A375 (cell line): ENCODE measurements around the genes ZNF518B, CPEB2 and C1QTNF7.

- RAMPAGE, long total RNA, result no peak
Measured at GRCh38 chr4:10109164-10109991, 7.2 kb downstream of the WDR1 start.

GRCh38 chr4:10111732-10112079 is 4.9 kb downstream of the WDR1 start:
- RAMPAGE, long total RNA, result no peak

- RAMPAGE, long total RNA, result no peak
Measured at GRCh38 chr4:10232039-10232346, 115.4 kb upstream of the WDR1 start.

- RAMPAGE, long total RNA, result no peak
Measured at GRCh38 chr4:10449699-10450336, 7.4 kb downstream of the ZNF518B start.

DNA sequence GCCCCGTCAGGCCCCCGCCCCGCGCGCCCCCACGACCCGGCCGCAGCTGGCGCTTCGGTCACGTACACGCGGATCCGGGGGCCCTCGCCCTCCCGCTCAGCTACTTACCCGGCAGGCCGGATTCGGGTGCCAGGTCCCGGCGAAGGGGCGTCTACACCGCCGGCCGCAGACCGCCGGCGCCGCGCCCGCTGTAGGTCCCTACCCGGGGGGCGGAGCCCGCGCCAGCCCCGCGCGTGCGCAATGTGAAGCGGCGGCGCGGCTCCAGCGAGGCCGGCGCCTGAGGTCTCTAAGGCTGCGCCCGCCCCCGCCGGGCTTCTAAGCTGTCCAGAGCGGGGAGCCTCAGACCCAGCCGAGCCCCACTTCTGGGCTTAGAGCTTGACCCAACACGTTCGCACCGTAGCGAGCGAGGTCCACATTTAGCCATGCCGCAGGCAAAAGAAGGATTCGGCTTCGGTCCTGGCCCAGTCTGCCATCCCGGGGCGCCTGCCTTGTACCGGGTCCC is at the start of gene ZNF518B:
Gene ZNF518B, minus strand, starts transcription at position 218 of the 502 bp plus-strand sequence.
- RAMPAGE, long total RNA, result no peak

- RAMPAGE, long total RNA, result no peak
Measured at GRCh38 chr4:11423559-11424657, 4.8 kb downstream of the HS3ST1 start.

DNA sequence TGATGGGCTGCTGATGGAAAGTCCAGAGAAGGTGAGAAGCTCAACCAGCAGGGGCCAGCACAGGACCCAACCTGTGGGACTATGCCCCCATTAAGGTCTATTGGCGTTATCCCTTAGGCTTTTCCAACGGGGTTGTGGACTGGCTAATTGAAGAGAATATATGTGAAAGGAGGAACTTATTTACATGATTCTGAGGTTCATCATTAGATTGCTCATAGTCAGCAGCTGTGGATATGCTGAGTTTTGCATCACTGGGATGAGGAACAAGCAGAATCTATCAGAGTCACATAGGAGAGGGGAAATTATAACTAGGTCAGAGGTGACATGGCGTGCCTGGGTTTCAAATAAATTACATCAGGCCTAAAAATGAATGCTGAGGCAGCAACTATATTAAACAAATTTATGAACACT is 60.6 kb upstream of the HS3ST1 start:
- RAMPAGE, long total RNA, result no peak

- RAMPAGE, long total RNA, result no peak
Measured at GRCh38 chr4:11505648-11505995, 76.9 kb upstream of the HS3ST1 start.

DNA sequence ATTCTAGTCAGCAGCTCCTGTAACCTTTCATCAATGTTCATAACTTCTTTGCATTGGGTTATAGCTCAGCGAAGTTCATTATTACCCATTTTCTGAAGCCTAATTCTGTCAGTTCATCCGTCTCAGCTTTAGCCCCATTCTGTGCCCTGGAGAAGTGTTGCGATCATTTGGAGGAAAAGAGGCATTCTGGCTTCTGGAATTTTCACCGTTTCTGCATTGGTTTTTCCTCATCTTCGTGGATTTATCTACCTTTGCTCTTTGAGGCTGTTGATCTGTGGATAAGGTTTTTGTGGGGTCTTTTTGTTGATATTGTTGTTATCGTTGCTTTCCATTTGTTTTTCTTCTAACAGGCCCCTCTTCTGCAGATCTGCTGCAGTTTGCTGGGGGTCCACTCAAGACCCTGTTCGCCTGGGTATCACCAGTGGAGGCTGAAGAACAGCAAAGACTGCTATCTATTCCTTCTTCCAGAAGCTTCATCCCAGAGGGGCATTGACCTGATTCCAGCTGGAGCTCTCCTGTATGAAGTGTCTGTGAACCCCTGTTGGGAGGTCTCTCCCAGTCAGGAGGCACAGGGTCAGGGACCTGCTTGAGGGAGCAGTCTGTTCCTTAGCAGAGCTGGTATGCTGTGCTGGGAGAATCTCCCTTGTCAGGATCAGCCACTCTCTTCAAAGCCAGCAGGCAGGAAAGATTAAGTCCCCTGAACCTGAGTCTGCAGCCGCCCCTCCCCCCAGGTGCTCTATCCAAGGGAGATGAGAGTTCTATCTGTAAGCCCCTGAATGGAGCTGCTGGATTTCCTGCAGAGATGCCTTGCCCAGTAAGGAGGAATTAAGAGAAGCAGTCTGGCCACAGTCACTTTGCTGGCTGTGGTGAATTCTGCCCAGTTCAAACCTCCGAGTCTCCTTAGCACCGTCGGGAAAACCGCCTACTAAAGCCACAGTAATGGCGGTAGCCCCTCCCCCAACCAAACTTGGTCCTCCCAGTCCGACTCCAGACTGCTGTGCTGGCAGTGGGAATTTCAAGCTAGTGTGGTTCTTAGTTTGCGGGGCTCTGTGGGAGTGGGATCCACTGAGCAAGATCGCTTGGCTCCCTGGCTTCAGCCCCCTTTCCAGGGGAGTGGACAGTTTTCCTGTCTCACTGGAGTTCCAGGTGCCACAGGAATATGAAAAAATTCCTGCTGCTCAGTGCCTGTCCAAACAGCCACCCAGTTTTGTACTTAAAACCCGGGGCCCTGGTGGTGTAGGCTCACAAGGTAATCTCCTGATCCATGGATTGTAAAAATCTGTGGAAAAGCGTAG is 38.4 kb downstream of the RAB28 start:
- RAMPAGE, long total RNA, result no peak

DNA sequence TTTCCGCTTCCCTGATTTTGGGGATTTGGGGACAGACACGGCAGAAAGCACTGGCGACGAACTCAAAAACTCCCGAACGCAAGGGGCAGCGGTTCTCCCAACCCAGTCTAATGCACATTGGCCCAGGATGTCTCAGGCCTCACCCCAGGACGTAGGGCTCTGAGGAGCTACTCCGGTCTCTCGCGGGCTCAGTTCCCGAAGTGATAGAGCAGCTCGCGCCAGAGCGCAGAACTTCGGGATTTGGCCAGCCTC is 792 bp downstream of the NKX3-2 start:
- RAMPAGE, long total RNA, result no peak

GRCh38 chr4:13640130-13640766 is 12.7 kb upstream of the BOD1L1 start:
- RAMPAGE, long total RNA, result no peak

DNA sequence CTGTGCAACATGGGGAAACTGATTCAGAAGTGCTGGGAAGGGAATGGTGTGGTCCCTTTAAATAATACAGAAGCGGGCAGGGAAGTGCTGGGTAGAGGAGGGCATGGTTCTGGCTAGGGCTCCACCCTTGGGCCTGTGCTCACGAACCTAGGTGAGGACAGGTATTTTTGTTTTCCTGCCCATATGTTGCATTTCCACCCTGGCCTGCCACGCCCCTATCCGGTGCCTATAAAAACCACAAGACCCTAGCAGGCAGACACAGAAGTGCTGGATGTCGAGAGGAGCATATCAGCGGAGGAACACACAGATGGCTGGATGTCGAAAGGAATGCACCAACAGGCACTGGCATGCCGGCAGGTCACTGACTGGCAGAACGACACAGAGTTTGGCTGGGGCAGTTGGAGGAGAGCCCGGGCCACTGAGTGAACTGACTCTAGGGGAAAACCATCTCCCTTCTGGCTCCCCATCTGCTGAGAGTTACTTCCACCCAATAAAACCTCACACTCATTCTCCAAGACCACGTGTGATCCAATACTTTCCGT is 316.6 kb upstream of the BOD1L1 start:
- RAMPAGE, long total RNA, result no peak

DNA sequence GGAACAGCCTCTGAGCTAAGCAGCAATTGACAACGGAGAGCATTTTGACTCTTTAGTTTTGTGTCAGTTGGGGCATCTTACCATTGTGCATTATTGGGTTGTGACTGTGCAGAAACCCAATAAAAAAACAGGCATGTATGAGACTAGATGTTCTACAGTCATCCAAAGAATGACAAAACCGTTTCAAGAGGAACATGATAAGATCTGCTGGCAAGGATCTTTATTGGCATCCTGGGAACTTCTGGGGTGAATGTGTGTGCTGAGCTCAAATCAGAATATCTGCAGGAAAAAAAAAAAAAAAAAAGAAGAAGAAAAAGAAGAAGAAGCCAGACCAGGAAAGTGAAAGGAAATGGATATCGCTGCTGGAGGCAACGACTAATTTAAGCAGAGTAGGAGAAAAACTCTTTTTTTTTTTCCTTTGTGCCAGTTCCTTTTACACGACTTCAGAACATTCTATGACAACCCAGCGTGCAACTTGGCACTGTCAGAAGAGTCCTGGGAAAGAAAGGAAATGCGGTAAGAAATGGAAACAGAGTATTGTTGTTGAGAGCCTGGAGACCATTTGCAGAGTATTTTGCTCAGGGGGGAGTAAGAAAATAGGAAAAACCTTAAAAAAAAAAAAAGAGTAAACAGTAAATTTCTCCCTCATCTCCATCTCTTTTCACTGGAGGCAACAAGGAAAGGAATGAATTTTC is 484.3 kb upstream of the BOD1L1 start:
- RAMPAGE, long total RNA, result no peak

DNA sequence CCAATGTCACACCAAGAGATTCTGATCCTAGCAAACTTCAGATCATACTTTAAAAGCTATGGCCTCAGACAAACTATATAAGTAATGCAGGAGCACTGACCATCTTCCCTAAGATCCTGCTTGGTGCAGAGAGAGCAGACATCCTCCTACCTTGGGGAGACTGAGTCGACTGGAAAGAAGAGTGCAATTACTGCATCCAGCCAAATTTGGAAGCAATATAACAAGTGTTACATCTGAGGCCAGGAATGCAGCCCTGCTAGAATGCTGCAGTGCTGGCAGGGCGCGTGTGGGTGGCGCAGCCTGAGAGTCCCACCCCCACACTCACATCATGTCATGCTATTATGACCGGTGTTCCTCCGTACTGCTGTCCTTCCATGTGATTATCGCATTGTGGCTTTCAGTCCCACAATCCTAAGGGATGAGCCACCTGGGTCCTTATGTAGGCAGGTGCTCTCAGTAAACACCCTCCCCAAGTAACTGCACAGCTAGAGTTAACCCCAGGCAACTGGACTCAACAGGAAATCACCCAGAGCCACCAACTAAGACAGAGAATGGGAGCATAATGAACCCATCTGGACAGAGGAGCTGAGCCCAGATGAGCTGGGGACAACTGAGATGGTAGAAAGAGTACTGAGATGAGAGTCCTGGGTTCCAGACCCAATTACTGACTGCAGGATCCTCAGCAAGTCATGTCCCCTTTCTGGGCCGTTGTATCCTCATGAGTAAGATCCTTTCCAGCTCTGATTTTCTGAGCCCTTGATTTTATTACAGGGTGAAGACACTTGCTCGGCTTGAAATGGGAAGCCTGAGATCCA is 122.5 kb upstream of the CPEB2 start:
- RAMPAGE, long total RNA, result no peak

GRCh38 chr4:15002399-15002629 is at the start of gene CPEB2:
Gene CPEB2, plus strand, starts transcription at chr4:15002481.
- RAMPAGE, long total RNA, result no peak

DNA sequence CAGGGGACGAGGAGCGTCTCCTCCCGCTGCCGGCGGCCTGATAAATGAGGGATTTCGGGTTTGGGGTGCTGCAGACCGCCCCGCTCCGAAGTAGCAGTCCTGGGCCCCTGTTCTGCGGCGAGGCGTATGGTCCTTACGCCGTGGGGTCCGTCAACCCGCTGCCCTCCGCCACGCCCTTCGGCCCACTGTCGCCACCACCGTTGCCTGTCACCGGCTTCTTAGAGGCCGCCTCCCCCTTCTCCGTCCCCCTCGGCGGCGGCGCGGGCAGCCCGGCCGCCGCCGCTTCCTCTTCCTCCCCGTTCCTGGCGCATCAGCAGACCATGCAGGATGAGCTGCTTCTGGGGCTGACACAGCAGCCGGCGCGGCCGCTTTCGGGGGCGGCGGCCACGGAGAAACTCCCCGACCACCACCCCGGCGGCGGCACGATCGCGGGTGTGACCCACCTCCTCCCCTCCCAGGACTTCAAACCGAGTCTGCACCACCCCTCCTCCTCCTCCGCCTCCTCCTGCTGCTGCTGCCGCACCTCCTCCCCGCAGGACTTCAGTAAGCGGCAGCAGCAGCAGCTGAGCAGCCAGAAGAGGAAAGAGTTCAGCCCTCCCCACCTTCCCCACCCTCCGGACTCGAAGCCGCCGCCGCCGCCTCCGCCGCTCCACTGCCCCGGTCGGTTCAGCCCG is 486 bp downstream of the CPEB2 start:
- RAMPAGE, long total RNA, result no peak

GRCh38 chr4:15067280-15068339 is 65.3 kb downstream of the CPEB2 start:
- RAMPAGE, long total RNA, result no peak

GRCh38 chr4:15116340-15117197 is 114.3 kb downstream of the CPEB2 start:
- RAMPAGE, long total RNA, result no peak

DNA sequence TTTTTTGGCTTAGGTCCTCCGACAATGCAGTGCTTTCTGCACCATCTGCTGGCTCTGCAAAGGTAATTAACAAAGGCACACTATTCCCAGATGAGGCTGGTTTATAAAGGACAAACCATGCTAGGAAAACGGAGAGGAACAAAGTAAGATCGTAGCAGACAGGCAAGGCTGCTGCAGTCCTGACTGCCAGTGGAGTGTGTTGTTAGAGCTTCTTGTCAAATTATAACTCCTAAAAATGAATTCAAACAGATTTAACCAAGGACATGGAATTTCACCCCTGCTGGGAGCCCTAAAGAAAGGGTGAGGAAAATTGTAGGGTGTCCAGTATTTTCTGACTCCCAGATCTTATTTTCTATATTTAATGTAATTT is 142.1 kb downstream of the CPEB2 start:
- RAMPAGE, long total RNA, result no peak

- RAMPAGE, long total RNA, result no peak
Measured at GRCh38 chr4:15427585-15428179, at the start of gene C1QTNF7. Gene C1QTNF7, plus strand, starts transcription at chr4:15428033.